Breast epithelium (tissue), 2 donors: Measurements from ENCODE around the genes C17orf78, TBC1D3K and GPR179.

GRCh38 chr17:37107507-37107945 is 158.8 kb downstream of the AATF start:
- PRO-cap, result no peak
- RAMPAGE, long total RNA, 2 experiments, result no peak in any of the 2 experiments

DNA sequence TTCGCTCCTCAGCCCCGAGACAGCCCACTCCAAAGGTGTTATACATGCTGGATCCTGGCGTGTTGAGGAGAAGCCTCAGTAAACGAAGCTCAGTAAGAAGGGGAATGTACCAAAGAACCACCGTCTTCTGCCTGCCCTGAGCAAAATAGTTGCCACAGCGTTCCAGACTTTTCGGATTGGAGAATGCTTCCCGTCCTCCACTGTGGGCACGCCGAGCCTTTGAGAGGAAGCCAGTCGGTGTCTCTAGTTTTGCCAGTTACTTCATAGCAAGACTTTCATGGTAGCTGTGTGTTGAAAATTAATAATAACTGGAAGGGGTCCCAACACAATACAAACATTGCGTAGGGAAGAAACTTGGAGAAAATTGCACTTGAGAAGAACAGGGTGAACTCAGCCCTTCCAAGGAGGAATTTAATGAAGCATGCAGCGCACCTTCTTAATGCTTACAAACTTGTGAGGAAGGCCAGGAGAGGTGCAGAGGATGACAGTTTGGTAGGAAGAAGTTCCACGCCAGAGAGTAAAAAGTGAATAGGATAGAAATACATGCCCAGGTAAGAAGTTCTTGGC is 15.9 kb upstream of the C17orf78 start:
- PRO-cap, result no peak
- RAMPAGE, long total RNA, 2 experiments, result no peak in any of the 2 experiments

DNA sequence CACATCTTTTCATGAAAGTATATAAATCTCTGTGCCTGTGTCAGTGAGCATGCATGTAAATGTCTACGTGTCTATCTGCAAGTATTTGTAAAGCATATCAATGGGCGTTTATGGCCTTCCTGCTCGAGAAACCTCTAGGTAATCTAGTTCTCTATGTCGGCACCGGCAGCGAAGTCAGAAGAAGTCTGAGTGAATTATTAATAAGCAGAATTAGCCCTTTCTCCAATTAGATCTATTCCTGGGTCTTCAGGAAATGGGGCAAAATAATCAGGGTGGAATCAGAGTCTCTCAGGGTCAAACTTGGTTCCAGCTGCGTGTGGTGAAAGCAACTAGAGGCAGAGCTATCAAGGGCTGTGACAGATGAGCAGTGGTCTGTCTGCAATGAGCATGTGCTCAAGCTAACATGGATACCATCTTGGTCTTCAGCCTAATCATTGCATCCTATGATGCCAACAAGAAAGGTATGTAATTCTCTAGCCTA is at the start of gene C17orf78:
TSS of gene C17orf78 (plus strand) at position 296 of the 481 bp plus-strand sequence.
- PRO-cap, result no peak
- RAMPAGE, long total RNA, 2 experiments, result no peak in any of the 2 experiments

DNA sequence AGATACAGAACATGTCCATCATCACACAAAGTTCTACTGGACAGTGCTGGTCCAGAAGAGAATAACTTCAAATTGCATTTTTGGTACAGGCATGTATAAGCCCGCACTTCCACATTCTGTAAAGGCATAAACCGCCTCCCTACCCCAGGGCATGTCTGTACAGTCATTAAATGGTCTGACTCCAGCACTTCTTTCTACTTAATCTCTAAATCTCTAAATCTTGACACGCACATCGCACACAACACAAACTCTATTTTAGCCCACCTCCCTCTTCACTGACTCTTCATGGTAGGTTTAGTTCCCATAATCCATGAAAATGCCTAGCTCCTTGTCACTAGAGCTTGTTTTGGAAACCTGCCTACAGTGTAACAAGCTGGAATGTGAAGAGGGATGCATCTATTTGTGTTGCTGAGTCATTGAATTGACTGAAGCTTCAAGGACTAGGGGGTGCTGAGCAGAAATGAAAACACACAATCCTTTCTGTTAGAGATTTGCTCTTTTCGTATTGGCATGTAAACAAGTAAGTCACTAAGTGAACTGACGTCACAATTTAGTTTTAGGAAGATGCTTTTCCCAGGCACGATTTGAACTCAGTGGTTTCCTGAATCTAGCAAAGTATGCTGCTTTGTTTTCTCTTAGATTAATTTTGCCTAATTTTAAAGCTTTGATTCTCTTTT is 1.6 kb upstream of the DUSP14 start:
- PRO-cap, result no peak
- RAMPAGE, long total RNA, 2 experiments, result no peak in any of the 2 experiments

GRCh38 chr17:37725043-37725474 is 19.8 kb downstream of the HNF1B start:
- PRO-cap, result no peak
- RAMPAGE, long total RNA, 2 experiments, result no peak in any of the 2 experiments

DNA sequence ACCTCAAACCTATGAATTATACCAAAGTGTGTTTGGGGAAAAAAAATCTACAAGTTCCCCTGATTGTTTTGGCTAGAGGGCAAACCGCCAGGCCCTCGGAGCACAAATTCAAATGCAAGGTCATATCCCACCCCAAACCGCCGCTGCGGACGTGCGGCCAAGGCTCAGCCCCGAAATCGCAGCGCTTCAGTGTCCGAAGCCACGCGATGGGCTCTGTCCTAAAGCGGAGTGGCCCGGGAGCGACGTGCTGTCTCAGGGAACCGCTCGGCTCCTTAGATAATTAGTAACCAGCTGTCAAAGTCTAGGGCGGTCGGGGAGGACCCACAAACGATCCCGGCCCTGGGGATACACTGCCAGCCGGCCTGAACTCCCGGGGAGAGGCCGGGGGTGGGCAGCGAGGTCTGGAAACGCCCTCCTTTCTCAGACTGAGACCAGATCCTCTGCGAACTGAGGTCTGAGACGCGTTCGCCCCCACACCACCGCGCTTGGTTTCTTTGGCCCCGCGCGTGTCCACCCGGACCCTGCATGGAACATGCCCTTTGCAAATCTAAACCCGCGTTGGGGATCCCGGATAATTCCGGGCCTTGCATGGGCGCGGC is 1.4 kb downstream of the HNF1B start:
- PRO-cap, result no peak
- RAMPAGE, long total RNA, 2 experiments, result no peak in any of the 2 experiments

- PRO-cap, result no peak
- RAMPAGE, long total RNA, 2 experiments, result no peak in any of the 2 experiments
Observed at GRCh38 chr17:37924090-37924668, at the start of gene TBC1D3K. Gene TBC1D3K, plus strand, starts transcription at chr17:37924415.

DNA sequence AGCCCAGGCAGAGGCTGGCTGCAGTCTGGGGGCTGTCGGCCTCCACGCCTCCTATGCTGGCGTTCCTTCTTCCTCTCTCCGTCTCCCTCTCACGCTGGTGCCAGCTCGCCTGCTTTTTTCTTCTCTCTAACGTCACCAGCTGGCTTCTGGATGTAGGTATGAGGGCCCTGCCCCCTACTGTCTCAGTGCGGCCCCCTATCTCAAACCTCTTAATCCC is at the start of gene GPR179:
TSS of gene GPR179 (minus strand) at position 125 of the 217 bp plus-strand sequence.
- PRO-cap, result no peak
- RAMPAGE, long total RNA, 2 experiments, result no peak in any of the 2 experiments

DNA sequence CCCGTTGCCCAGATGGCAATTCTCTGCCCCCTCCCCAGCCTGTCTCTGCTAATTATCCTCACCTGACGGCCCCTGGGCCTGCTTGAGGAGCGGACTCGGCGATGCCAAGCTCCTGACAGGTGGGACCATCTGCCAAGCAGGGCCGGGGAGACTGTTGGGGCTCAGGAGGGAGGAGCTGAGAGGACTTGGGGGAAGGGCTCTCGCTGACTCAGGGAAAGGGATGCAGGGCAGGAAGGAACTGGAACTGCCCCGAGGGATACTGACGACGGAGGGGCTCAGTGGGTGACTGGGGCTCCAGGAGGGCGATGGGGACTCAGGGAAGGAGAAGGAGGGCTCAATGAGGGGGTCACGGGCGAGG is 46.8 kb downstream of the SRCIN1 start:
- PRO-cap, result no peak
- RAMPAGE, long total RNA, 2 experiments, result no peak in any of the 2 experiments

- PRO-cap, result unidirectional peak, minus-strand start at chr17:38606683
- RAMPAGE, long total RNA, 2 experiments, result no peak in any of the 2 experiments
Observed at GRCh38 chr17:38606367-38606887, 675 bp upstream of the SRCIN1 start.

DNA sequence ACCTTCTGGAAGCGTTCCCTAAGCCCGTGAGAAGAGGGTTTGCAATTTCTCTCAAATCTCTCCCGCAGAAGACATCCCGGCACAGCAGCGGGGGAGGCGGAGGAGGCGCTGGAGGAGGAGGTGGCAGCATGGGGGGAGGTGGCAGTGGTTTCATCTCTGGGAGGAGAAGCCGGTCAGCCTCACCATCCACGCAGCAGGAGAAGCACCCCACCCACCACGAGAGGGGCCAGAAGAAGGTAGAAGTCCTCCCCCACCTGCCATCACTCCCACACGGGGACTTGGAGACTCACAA is 6.7 kb downstream of the MLLT6 start:
- PRO-cap, result no peak
- RAMPAGE, long total RNA, 2 experiments, result no peak in any of the 2 experiments

GRCh38 chr17:38716260-38716936 is 11.3 kb downstream of the MLLT6 start:
- PRO-cap, result no peak
- RAMPAGE, long total RNA, 2 experiments, result no peak in any of the 2 experiments

DNA sequence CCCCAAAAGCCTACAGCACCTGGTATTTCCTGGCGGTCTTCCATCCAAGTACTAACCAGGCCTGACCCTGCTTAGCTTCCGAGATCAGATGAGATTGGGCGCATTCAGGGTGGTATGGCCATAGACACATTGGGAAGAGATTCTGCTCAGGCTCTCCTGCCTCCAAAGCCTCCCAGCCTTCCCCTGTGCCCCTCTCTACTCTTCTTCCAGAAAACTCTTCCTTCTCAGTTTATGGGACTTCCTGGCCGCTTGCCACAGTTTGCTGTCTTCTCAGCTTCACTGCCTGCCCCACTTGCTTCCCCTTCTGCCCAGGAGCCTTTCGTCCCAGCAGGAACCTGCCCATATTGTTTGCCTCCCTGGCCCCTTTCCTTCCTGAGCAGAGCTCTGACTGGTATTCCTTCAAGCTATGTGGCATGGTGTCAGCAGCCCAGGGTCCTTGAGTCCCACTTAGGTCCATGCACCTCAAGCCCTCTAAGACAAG is 1.7 kb downstream of the CISD3 start:
- PRO-cap, result no peak
- RAMPAGE, long total RNA, 2 experiments, result no peak in any of the 2 experiments

DNA sequence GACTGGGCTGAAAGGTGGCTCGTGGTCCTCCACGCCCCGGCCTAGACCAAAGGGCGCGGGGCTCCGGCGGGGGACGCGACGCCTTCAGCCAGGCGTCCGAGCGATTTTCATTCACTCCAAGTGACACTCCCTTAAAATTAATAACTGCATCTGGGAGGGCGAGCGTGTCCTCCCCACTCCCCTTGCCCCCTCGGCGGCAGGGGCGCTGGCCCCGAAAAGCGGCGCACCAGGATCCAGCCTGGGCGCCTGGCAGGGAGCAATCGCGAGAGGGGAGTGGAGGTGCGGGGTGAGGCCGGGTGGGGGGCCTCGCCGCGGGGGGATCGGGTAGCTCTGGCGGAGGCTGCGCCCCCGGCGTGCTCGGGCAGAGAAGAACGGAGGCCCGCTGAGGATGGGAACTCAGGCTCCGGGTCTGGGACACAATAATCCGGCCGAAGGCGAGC is 607 bp upstream of the PCGF2 start:
- PRO-cap, result no peak
- RAMPAGE, long total RNA, 2 experiments, result no peak in any of the 2 experiments

- PRO-cap, result no peak
- RAMPAGE, long total RNA, 2 experiments, result no peak in any of the 2 experiments
Observed at GRCh38 chr17:38796493-38796840, 2.9 kb downstream of the PIP4K2B start.

DNA sequence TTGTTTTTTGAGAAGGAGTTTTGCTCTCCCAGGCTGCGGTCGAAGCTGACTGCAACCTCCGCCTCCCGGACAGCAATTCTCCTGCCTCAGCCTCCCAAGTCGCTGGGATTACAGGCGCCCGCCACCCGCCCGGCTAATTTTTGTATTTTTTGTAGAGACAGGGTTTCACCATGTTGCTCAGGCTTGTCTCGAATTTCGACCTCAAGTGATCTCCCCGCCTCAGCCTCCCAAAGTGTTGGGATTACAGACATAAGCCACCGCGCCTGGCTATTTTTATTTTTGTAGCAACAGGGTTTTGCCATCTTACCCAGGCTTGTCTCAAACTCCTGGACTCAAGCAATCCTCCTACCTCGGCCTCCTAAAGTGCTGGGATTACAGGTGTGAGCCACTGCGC is 844 bp upstream of the CWC25 start:
- PRO-cap, result no peak
- RAMPAGE, long total RNA, 2 experiments, result no peak in any of the 2 experiments

DNA sequence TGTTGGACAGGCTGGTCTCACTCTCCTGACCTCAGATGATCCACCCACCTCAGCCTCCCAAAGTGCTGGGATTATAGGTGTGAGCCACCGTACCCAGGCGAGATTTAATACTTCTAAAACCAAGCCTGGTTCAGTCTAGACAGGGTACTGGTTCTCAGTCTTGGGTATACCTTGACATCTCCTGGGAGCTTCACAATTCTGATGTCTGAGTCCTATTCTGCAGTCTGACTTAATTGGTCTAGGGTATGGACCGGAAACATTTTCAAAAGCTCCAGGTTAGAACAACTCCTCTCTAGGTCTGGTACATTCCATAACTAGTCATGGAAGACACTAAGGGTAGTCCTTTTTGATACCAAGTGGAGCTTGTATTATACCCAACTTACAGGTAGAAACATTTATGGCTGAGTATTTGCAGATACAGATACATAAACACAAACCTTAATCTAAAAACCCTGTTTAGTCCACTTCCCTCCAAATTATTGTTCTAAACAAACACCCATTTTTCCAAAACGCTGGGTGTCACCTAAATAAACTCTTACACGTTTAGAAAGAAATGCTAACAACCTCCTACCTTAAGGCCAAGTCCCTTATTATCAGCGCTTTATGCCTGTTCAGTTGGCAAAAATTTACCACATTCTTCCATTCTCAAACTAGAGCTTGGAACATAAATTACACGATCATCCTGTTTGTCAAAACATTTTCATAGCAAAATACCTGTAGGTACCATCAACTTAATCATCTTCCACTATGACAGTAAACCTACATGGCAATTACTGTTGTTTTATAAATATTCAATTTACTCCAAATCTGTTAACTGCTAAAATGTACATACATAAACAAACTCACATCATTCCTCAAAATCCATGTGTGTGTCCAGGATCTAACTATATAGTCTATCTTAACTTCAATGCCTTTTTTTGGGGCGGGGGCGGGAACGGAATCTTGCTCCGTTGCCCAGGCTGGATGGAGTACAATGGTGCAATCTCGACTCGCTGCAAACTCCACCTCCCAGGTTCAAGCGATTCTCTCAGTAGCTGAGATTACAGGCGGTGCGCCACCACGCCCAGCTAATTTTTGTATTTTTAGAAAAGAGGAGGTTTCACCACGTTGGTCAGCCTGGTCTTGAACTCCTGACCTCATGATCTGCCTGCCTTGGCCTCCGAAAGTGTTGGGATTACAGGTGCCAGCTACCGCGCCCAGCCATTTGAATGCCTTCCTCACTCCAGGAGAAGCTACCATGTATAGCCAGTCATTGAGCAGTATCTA is 4.7 kb downstream of the RPL23 start:
- PRO-cap, result no peak
- RAMPAGE, long total RNA, 2 experiments, result no peak in any of the 2 experiments

DNA sequence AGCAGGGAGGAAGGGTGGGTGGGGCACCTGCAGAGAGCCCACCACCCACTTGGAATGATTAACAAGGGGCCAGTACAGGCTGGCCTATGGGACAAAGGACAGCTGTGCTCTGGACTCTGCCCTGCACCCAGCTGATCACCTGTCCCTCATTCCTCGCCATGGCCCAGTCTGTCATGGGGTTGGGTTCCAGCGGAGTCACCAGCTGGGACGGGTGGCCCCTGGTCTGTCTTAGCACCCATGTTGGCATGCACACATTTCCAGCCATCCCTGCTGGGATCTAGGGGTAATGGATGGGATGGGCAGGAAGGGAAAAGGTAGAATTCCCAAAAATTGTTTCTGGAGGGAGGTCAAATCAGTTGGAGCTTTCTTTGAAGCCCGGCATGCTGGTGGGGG is 15.6 kb downstream of the LASP1 start:
- PRO-cap, result no peak
- RAMPAGE, long total RNA, 2 experiments, result no peak in any of the 2 experiments

GRCh38 chr17:38891389-38892275 is 21.8 kb downstream of the LASP1 start:
- PRO-cap, result no peak
- RAMPAGE, long total RNA, 2 experiments, result no peak in any of the 2 experiments

GRCh38 chr17:38895684-38895957 is 25.8 kb downstream of the LASP1 start:
- PRO-cap, result no peak
- RAMPAGE, long total RNA, 2 experiments, result no peak in any of the 2 experiments